Peripheral blood mononuclear cell (primary cell): ENCODE measurements around a stretch of chr1.

DNA sequence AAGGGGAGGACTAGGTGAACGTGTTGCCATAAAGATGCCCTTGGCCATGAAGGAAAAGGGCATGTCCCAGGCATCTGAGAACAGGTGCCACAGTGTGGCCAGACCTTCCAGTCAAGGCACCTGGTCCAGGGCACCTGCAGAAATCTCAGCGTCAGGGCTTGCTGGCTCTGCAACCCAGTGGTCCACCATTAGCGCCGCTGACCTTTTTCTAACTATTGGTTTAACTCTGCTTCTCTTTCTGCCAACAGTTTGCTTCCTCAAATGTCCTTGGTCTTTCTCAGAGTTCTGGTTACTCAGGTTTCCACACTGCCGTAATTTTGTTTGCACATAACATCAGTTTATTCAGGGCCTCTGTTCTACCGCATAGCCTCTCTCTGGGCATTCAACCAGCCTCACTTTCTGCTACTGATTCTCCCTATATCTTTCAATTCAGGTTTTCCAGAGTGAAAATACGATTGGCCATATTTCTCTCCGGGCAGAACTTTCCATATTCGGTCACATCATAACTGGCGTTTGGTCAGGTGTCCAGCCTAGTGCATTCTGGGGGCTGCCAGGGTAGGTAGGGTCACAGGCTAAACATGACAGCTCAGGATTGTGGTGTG lies 16.5 kb upstream of the FYB2 start:
- PRO-cap, 8 experiments, result no peak in any of the 8 experiments

GRCh38 chr1:56910167-56910689 lies 55.6 kb downstream of the C8B start:
- PRO-cap, 8 experiments, result no peak in any of the 8 experiments

- PRO-cap, 8 experiments, result no peak in any of the 8 experiments
Observed at GRCh38 chr1:56961240-56961939, 4.4 kb downstream of the C8B start.

DNA sequence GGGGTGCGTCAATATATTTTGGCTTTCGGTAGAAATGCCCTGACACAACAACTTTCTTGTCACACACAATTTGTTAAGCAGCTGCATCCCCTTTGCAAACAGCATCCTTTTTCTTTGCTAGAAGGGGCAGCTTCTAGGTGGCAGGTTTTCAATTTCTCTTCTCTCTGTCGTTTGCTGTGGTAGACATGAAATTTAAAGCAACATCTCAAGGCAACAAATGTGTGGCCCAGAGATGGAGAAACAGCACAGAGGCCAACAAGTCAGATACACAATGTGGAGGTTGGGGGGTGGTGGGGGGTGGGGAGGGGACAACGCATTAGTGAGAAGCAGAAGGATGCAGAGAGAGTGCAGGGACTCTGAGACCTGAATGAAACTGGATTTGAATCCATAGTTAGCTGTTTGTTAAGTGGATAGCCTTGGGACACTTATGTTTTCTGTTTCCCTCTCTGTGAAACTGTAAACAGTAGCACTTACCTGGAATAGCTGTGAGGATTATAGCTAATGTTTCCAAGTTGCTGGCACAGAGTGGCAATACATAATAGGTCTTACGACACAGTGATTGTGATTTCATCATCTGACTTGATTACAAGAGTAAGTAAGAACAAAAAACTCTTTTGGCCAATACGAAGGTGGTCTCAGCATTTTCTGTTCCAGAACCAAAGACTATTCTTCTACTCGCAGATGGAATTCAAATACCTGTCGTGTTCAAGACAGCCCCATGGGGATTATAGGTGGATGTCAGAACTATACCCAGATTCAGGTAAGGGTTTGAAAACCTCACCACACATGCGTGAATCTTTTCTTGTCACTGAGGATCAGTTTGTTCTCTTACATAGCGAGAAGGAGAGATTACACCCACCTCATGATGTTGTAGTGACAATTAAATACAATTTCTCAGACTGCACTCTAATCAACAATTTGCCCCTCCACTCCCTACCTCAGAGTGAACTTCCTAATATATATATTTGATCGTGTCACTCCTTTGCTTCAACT lies 2.2 kb downstream of the C8B start:
- PRO-cap, 8 experiments, result no peak in any of the 8 experiments

GRCh38 chr1:57129835-57130113 lies 164.0 kb upstream of the C8B start:
- PRO-cap, 8 experiments, result no peak in any of the 8 experiments

DNA sequence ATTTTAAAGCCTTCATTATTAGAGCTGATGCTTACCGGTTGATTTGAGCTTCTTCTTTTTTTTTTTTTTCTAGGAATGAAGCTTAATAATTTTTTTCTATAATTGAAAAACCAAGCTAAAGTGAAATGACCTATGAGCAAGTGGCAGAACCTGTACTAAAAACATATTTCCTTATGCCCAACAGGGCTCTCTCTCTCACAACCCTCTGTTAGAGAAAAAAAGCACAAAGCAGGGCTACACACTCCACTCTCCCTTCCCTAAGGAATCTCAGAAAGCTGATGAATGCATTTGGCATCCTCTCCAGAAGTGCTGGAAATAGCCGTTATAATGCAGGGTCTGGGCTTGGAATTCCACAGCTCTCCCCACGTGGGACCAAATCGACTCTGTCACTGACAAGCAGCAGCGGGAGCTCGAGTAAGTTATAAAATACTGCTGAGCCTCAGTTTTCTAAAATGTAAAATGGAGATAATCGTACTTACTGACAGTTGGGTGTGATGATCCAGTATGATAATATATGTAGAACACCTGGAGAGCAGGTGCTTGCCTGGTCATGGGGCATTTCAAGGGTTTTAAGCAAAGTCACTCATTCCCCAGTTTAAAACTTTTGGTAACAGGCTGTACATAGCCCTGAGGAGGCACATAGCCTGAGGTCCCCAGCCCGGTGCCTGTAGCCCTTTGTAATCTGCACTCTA lies 175.4 kb upstream of the DAB1 start:
- PRO-cap, 8 experiments, result no peak in any of the 8 experiments

DNA sequence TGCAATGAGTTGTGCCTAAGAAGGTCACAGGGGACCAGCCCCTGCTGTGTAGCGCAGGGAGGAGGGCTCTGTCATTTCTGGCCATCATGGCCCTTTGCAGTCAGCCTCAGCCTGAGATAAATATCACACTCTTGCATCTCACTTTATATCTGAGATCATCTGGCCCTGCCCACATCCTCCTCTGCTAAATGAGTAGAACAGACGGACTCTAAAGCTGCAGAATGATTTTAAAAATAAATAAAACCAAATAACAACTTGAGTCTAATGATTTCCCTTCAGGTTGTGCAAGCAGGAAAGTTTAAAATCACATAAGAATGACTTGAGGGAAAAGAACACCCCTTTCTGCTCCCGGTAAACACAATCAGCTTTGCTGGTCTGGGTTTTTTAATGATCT lies 18.3 kb upstream of the MYSM1 start:
- PRO-cap, 8 experiments, result peak in 4 of 8 experiments; most common plus-strand start position 149 of the sequence (in 1); most common minus-strand start position 118 of the sequence (in 4)

- PRO-cap, 8 experiments, result no peak in any of the 8 experiments
Observed at GRCh38 chr1:58793424-58793789, 9.6 kb upstream of the JUN start.

DNA sequence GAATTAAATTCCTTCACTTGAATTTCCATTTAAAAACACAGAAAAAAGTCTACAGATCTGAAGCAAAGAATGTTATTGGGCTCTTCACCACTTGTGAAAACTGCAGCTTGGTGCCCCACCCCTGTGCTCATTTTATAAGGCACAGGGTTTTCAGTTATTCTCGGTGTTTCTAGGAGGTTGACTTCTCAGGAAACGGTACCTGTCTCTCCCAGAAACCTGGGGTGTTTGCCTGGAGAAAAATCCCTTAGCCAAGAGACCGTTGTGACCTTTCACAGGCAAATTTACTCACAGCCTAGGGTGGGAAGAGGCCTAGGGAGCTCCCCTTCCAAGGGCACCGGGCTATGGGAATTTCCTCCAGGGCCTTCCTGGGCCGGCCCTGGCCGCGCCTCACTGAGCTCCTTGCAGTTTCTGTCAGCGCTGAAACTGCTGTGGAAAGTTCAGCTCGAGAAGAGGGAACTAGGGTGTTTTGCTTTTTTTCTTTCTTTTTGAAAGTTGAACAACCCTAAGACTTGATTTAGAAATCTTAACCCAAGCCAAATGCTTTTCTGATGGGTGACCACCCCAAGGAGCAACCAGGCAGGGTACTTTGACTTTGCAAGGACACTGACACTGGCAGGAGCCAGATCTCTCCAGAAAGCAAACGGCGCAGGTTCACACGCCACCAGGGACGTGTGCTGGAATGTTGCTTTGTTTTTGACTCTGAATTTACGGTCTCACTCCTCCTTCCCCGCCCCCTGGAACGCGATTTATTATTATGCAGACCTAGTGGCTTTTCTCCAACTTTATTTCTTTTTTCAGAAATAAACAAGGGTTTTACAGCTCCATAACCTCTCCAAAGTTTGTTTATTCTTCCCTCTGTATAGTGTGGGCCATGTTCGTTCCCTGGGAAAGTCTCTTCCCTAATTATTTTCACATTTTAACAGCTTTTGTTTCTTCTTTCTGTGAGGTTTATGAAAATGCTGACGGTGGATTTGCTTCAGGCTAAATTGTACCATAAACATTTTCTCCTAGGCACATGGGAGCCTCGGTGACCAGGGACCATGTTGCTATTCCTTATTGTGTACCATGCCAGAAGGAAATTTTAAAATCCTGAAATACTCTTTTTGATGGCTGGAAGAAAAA lies 229.6 kb upstream of the JUN start:
- PRO-cap, 8 experiments, result no peak in any of the 8 experiments

- PRO-cap, 8 experiments, result no peak in any of the 8 experiments
Observed at GRCh38 chr1:59043541-59043988, 253.3 kb upstream of the FGGY start.

- PRO-cap, 8 experiments, result no peak in any of the 8 experiments
Observed at GRCh38 chr1:59071267-59071987, 225.5 kb upstream of the FGGY start.

GRCh38 chr1:59292573-59293114 lies 4.2 kb upstream of the FGGY start:
- PRO-cap, 8 experiments, result peak in 8 of 8 experiments; most common plus-strand start chr1:59292936 (in 2); most common minus-strand start chr1:59292668 (in 6)

GRCh38 chr1:59375204-59375765 lies 78.4 kb downstream of the FGGY start:
- PRO-cap, 8 experiments, result no peak in any of the 8 experiments

DNA sequence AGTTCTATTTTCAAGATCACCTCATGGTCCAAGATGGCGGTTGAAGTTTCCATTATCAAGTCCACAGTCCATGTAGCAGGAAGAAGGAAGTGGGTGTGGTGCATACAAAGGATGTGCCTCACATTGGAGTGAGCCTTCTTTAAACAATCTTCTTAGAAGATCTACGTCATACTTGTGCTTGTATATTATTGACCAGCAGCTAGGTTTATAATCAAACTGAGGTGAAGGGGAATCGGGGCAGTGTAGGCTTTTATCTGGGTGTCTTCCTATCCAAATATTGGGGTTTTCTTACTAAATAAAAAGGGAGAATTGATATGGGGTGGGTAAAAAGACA lies 93.5 kb downstream of the FGGY start:
- PRO-cap, 8 experiments, result no peak in any of the 8 experiments

DNA sequence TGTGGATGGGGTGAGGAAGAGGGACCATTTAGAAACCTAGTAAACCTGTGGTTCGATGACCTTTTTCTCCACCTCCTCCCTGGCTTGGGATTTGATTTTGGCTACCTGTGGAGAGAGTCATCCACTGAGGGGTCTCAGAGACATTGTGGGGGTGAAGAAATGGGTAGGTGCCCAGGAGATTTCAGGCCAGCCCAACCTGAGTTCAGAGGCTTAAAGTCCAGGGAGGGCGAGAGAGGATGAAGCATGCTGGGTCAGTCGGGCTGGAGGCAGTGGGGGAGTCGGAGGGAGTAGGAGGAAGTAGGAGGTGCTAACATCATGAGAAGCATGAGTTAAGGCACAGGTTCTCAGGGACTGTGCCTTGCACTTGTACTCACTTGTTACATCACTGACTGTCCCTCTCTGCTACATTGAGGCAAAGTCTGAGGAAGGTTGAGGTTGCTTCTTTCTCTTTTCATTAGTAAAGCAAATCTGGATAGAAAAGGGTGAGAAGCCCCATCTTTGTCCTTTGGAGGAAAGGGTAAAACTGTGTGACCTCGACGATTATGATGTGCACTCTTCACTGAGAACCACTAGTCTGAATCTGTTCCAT lies 94.3 kb downstream of the FGGY start:
- PRO-cap, 8 experiments, result no peak in any of the 8 experiments

DNA sequence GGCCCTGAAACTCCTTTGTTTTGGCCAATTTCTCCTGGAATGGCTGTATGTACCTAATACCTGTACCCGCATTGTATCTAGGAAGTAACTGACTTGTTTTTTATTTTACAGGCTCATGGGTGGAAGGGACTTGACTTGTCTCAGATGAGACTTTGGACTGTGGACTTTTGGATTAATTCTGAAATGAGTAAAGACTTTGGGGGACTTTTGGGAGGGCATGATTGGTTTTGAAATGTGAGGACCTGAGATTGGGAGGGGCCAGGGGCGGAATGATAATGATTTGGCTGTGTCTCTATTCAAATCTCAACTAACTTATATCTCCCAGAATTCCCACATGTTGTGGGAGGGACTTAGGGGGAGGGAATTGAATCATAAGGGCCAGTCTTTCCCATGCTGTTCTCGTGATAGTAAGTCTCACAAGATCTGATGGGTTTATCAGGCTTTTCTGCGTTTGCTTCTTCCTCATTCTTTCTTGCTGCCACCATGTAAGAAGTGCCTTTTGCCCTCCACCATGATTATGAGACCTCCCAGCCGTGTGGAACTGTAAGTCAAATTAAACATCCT lies 218.4 kb downstream of the FGGY start:
- PRO-cap, 8 experiments, result no peak in any of the 8 experiments

DNA sequence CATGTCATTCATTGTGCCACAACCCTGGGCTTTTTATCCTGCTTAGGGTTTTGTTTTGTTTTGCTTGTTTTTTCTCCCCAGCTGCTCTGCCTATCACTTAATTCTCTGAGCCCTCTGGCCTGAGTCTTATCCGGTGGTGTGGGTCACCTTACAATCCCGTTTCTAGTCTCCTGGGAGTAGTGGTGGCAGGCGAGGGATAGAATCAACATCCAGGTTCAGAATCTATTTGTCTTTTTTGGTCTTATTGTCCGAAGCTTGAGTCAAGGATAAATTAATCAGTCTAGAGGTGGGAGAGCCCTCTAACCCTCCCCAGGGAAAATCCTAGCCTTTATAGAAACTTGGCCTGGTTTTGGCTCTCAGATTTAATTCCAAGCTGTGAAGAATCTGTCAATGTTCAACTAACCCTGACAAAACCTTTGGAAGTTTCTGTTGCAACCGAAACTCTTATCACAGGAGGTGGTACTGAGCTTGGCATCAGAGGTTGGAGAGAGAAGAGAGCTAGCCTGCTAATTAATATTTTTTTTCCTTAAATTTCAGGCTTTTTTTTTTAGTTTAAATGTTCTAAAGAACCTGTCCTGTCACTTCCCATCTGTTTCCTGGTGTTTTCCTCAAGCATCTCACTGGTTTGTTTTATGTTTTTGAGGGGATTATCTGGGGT lies 246.4 kb downstream of the FGGY start:
- PRO-cap, 8 experiments, result no peak in any of the 8 experiments

- PRO-cap, 8 experiments, result no peak in any of the 8 experiments
Observed at GRCh38 chr1:59645873-59646196, 168.9 kb upstream of the HOOK1 start.

- PRO-cap, 8 experiments, result no peak in any of the 8 experiments
Observed at GRCh38 chr1:59761544-59761981, 53.2 kb upstream of the HOOK1 start.

- PRO-cap, 8 experiments, result no peak in any of the 8 experiments
Observed at GRCh38 chr1:59845139-59845536, 30.4 kb downstream of the HOOK1 start.